ENCODE data around the gene CCDC50.

DNA sequence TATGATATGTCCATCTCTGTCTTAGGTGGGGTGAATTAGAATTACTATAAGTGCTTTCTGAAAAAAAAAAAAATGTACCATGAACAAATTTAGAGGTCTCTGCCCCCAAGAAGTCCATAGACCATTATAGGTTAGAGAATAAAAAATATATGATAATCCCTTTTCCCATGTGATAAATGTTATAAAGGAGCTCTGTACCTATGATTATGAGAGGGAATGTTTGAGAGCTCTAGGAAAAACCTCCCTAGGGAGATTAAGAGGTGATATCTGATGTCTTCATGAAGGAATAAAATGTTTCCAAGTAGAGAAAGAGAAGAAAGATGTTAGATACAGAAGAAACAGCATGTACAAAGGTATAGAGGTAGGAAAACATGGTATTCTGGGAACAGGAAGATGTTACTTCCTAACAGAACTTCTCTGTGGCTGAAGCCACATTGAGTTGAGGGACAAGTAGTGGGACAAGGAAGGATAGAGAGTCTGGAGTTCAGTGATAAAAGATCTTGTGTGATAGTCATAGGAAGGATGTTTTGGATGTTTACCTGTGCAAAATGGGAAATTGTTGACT, 442.9 kb upstream of the TPRG1 start:
- PRO-cap: no peak
- RAMPAGE, long total RNA, 4 experiments: no peak in any of the 4 experiments

DNA sequence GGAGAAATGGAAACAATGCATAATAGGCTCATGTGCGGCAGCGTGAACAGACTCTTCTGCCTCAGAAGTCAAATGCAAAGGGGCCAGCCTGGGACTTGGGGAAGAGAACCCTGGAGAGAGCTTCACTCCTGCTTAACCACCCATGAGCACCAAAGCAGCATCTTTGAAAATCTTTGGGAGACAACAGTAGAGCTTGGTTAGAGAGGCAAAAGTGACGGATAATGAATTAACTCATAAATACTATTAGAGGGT, 196.2 kb upstream of the TPRG1 start:
- PRO-cap: no peak
- RAMPAGE, long total RNA, 4 experiments: no peak in any of the 4 experiments

GRCh38 chr3:188978202-188978680, 193.5 kb upstream of the TPRG1 start:
- PRO-cap: no peak
- RAMPAGE, long total RNA, 4 experiments: no peak in any of the 4 experiments

GRCh38 chr3:189276772-189277691, 105.3 kb downstream of the TPRG1 start:
- PRO-cap: no peak
- RAMPAGE, long total RNA, 4 experiments: no peak in any of the 4 experiments

- PRO-cap: no peak
- RAMPAGE, long total RNA, 4 experiments: no peak in any of the 4 experiments
Measured at GRCh38 chr3:189392839-189393362, 221.1 kb downstream of the TPRG1 start.

- PRO-cap: no peak
- RAMPAGE, long total RNA, 4 experiments: no peak in any of the 4 experiments
Measured at GRCh38 chr3:189490310-189490689, 140.9 kb upstream of the TP63 start.

GRCh38 chr3:189596317-189596972, 34.7 kb upstream of the TP63 start:
- PRO-cap: no peak
- RAMPAGE, long total RNA, 4 experiments: no peak in any of the 4 experiments

GRCh38 chr3:189999659-190000177, 121.0 kb downstream of the P3H2 start:
- PRO-cap: no peak
- RAMPAGE, long total RNA, 4 experiments: no peak in any of the 4 experiments

DNA sequence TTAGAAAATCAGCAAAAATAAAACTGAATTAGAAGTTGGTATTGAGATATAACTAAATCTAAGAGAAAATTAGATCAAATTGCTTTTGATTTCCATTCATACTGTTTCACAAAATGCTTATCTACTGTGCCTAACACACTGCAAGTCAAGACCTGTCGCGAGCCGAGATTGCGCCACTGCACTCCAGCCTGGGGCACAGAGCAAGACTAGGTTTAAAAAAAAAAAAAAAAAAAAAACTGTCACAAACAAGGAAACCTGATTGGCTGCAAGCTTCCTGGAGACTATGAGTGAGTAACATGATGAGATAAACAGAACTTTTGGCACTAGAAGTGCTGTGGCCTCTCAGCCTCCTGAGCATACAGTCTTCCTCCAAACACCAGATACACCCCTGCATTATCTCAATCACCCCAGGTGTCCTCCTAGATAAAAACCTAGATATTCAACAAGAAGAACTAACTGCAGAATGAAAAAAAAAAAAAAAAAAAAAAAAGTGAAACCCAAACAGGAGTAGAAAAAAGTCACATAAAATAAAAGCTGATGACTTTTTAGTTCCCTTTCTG, 82.6 kb downstream of the P3H2 start:
- PRO-cap: no peak
- RAMPAGE, long total RNA, 4 experiments: no peak in any of the 4 experiments

DNA sequence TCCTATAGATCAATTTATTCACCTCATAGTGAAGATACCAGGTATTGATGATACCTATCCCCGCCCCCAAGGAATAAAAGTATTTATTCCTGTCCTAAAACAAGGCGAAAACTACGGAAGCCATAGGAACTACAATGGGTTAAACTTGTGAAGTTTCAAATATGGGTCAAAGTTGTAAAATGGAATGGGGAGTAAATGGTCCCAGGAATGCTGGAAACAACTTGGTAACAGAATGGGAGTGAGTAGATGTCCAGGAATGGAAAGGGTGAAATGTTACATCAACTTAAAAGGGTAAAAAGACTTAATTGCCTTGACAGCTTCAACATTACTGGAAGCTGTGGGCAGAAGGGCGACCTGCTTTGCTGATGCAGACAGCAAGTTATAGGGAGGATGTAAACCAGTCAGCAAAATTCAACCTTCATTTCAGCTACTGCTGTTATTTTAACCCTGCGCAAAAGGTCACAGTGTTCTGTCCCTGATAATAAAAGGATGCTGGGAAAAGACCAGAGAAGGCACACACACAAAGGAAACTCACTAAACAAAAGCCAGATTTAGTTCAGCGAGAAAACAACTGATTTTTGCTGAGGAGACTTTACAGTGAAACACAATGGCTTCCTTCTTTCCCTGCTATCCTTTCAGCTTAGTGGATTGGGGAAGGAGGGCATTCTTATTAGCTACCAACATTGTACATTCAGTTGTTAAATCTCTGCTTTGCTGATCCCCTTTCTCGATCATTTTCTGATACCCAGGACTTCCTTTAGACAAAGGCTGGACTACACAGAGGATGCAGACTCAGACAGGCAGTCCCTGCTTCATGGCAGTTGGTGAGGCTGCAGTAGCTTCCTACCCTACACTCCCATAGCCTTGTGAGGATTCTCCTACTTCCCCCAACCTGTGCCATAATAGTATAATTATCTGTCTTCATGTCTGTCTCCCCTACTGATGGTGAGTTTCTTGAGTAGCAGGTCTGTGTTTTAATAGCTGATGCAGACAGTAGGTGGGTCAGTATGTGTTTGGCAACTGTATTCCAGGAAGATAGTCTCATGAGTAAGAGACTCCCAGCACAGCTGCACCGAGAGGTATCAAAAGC, 62.0 kb downstream of the P3H2 start:
- PRO-cap: no peak
- RAMPAGE, long total RNA, 4 experiments: no peak in any of the 4 experiments

DNA sequence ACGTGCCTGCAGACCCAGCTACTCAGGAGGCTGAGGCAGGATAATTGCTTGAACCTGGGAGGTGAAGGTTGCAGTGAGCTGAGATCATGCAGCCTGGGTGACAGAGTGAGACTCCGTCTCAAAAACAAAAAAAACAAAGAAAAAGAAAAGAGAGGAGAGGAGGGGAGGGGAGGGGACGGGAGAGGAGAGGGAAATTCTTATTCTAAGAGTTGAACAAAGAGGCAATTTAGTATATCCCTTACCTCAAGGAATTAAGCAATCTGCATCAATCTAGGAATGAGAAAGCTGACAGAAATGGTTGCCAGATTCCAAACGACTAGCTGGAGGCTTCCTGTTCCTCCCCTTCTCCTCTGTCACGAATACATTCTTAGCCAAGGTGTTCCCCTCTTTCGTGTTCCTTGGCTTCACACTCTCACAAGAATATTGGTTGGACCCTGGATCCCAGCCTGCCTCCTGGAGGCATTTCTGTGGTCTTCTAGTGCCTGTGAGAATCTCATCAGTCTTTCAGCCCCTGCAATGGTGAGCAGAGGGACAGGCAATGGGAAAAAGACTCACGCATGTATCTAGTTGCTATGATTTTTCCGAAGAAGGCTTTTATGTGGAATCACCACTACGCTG, 1.4 kb upstream of the P3H2 start:
- PRO-cap: no peak
- RAMPAGE, long total RNA, 4 experiments: no peak in any of the 4 experiments

GRCh38 chr3:190320916-190321522, 1.2 kb downstream of the CLDN1 start:
- PRO-cap: no peak
- RAMPAGE, long total RNA, 4 experiments: no peak in any of the 4 experiments

DNA sequence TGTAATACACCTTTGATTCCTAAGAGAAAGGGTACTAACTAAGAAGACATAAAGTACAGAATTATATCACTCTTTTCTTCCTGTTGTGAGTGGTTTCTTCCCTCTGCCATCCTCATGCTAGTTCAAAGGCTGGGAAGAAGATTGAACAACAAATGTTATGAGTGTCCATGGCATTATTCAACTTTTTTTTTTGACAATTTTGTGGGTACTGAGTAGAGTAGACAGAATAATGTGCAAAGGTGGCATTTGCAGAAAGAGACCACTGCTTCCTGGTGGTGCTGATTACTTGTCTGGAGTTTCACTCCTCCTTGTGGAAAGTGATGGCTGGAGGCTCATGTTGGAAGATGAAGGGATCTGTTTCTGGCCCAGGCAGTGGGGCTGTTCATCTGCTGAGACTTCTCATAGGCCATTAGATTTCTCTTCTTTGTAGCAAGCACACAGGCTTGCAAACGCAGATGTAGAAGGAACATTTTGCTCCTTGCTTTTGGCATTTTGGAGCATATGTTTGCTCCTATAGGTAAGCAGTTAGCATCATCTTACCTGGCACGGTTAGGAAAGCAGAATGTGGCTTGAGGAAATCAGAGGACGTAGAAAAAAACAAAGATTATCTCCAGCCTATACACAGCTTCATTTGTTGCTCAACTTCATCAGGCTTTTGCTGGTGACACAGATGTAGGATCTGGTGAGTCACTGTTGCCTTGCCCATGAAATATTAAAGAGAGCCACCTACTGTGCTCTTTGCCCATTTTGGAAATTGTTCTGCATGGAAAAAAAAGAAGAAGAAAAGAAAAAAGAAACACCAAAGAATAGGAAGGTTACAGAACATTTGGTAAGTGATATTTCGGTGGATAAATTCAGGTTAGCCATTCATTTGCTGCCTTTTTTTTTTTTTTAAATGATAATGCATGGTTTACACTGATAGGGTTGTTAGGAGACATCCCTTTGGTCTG, 3.6 kb downstream of the IL1RAP start:
- PRO-cap: no peak
- RAMPAGE, long total RNA, 4 experiments: no peak in any of the 4 experiments

DNA sequence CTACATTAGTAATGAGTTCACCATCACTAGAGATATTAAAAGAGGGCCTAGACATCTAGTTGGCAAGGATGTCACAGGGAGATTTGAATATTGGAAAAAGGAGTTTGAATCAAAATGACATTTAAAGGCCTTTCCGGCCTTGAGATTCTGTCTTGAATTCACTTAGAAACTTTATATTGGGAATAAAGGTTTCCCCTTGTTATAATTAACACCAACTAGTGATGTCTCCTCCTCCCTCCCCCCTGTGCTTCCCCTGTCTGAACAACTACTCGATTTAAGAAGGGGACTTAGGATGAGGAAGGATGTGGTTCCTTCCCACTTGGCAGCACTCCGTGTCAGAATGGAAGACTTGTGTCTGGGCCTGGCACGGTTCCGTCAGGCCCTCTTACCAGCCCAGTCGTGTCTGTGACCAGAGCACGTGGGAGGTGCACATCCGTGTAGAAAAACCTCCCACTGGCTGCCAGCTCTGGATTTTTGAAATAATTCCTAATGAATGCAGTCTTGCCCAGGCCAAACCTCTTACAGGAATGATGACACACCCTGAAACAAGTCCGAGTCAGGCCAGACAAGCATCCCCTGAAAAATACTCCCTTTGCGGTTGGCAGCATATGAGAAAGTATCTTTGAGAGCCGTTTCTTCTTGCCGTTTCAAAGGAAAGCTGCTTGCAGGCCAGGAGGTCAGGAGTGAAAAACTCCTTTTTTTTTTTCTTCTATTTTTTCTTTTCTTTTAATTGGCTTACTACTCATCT, 19.5 kb downstream of the IL1RAP start:
- PRO-cap: no peak
- RAMPAGE, long total RNA, 4 experiments: no peak in any of the 4 experiments

- PRO-cap: no peak
- RAMPAGE, long total RNA, 4 experiments: no peak in any of the 4 experiments
Measured at GRCh38 chr3:190591098-190591507, 77.2 kb downstream of the IL1RAP start.

GRCh38 chr3:191295969-191296267, 33.3 kb upstream of the CCDC50 start:
- PRO-cap: no peak
- RAMPAGE, long total RNA, 4 experiments: no peak in any of the 4 experiments

- PRO-cap: no peak
- RAMPAGE, long total RNA, 4 experiments: no peak in any of the 4 experiments
Measured at GRCh38 chr3:191300829-191301494, 28.2 kb upstream of the CCDC50 start.

- PRO-cap: bidirectional peak, plus-strand start at chr3:191329421, minus-strand start at chr3:191329304; bidirectional peak, plus-strand start at chr3:191329571, minus-strand start at chr3:191329561
- RAMPAGE, long total RNA, 4 experiments: start-site peak on the plus strand in 2 of 4 experiments, at chr3:191329377-191329882 at its widest, 15 to 248 reads per replicate
Measured at GRCh38 chr3:191329159-191329919, at the start of gene CCDC50. Gene CCDC50 (plus strand): TSS chr3:191329394.

DNA sequence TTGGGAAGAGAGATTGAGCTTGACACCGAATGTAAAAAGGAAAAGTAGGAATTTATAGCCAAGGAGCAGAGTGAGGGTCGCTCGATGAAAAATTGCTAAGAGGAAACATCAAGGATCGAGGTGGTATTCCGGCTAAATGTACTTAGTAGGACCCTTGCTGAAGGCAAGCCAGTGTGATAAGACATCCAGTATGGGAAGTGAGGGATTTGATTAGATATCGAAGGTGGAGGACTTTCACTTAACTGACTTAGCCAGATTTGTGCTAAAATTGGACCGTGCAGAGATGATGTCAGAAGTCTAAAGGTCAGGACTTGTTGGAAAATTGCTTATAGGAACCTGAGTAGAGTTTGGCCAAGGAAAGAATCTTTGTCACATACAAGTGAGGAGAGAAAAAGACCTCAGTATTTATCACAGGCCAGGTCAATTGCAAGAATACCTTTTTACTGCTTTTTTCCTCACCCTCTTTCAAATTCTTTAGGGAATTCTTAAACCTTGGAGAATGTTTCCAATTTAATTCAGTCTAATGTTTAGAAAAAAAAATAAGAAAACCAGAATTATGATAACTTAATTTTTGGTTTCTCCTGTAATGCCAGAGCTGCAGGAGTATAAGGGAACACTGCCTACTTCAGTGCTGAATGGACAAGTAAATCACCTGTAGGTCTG, 30.8 kb upstream of the PYDC2 start:
- PRO-cap: no peak
- RAMPAGE, long total RNA, 4 experiments: no peak in any of the 4 experiments

GRCh38 chr3:191926945-191927704, 466.2 kb downstream of the PYDC2 start:
- PRO-cap: no peak
- RAMPAGE, long total RNA, 4 experiments: no peak in any of the 4 experiments

Measured in gastroesophageal sphincter (tissue), 4 donors.